Vein endothelial cell (primary cell): ENCODE data around the genes RAP2B and KCNAB1.

- CAGE, long polyA plus RNA, result start-site peak on the plus strand at chr3:153162224-153162245, 295 and 72 reads in 2 replicates
Measured at GRCh38 chr3:153162134-153163064, at the start of gene RAP2B. Gene RAP2B (plus strand): TSS chr3:153162226.

GRCh38 chr3:153621998-153622278, 459.9 kb downstream of the RAP2B start:
- CAGE, long polyA plus RNA, result no peak

DNA sequence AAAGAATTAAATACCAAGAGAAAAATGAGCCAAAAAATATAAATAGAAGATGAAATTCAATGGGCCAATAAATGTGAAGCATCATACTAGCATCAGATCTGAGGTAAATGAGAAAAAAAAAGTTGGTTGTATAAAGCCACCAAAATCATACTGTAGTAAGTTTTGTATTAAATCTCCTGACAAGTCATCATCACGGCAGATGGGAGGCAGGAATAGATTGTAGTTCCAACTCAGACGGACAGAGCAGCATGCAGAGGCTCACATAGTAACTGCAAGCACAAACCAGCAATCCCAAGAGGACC, 141.9 kb upstream of the ARHGEF26 start:
- CAGE, long polyA plus RNA, result no peak

DNA sequence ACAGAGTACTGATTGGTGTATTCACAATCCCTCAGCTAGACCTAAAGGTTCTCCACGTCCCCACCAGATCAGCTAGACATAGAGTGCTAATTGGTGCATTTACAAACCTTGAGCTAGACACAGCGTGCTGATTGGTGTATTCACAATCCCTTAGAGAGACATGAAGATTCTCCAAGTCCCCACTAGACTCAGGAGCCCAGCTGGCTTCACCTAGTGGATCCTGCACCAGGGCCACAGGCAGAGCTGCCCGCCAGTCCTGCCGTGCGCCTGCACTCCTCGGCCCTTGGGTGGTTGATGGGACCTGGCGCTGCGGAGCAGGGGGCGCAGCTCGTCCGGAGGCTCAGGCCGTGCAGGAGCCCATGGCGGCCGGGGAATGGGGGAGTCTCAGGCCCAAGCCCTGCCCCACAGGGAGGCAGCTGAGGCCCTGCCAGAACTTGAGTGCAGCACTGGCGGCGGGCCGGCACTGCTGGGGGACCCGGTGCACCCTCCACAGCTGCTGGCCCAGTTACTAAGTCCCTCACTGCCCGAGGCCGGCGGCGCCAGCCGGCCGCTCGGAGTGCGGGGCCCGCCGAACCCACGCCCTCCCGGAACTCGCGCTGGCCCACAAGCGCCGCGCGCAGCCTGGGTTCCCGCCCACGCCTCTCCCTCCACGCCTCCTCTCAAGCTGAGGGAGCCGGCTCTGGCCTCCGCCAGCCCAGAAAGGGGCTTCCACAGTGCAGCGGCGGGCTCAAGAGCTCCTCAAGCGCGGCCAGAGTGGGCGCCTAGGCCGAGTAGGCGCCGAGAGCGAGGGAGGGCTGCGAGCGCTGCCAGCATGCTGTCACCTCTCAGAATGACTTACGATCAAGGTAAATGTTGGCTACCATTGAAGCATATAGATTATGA, 190.9 kb upstream of the MME start:
- CAGE, long polyA plus RNA, result no peak

DNA sequence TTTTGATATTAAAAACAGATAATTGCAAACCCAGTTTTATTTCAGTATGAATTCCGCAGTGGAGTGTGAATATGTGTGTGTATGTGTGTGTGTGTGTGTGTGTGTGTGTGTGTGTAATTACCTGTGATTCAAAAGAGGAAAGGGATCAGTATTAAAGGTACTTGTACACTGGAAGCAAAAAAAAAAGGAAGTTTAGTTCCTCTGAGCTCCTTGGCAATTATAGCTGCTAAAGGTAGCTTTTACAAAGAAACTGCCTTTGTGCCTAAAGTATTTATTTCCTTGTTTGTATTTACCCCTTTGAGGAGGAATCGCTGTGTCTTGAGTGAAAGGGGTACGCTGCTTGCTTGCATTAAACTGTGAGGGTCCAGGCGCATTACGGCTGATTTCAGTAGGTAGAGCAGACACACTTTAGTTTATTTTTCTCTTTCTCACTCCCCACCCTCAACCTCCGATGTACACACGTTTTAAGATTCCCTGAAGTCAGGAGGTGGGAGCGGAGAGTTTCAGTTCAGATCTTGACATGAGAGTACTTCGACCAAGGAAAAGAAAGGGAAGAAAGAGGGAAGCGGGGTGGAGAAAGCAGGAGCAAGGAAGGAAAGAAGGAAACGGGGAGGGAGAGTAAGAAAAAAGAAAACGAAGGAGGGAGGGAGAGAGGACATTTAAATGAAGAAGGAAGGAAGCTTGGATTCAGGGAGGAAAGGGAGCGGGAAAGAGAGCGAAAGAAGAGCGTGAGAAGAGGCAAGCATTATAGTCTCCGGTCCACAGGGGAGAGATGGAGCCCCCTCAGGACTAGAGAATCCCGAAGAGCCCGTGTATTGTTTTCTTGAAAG, 1.3 kb upstream of the MME start:
- CAGE, long polyA plus RNA, result no peak

- CAGE, long polyA plus RNA, result no peak
Measured at GRCh38 chr3:155334687-155335192, 41.3 kb upstream of the STRIT1 start.

DNA sequence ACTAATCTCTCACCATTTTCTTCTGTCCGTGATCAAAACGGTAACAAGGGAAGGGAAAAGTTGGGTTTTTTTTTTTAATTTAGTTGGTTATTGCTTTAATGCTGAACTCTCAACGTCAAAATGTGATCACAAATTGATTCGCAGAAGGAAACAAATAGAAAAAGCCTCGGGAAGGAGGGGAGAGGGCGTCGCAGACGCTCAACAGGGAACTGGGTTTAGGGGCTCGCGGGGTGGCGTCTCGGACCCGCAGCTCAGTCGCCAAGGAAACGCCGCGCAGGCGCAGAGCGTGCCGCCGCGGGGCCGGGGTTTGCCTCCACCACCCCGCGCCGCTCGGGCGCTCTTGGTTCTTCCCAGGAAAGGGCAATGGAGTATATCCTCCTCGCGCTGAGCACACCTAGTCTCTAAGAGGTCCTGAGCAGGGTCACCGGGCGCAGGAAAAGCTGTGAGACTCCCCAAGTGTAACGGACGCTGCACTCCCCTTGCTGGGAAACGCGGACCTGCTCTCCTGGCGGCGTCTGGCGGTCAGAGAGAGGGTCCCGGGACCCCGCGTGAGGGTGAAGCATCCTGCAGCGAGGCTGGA, 838 bp downstream of the PLCH1 start:
- CAGE, long polyA plus RNA, result no peak

DNA sequence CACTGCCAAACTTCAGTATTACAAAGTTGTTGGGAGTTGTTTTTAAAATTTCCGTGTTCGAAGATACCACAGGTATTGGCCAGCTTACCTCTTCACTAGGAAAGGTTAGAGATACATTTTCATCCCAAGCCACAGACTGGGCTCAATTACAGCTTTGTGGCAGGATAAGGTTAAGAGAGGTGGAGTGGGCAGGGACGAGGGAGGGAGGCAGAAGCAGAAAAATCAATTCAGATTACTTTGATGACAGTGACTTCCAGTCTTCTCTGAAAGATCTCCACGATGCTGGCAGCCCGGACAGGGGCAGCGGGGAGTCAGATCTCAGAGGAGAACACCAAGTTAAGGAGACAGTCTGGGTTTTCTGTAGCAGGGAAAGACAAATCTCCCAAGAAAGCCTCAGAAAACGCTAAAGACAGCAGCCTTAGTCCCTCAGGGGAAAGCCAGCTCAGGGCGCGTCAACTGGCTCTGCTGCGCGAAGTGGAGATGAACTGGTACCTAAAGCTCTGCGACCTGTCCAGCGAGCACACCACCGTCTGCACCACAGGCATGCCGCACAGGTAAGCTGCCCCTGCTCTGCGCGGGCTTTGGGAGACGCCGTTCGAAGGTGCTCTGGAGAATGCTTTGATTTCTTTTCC, at the start of gene KCNAB1:
Gene KCNAB1 (plus strand): TSS at position 246 of the 632 bp plus-strand sequence.
- CAGE, long polyA plus RNA, result no peak

- CAGE, long polyA plus RNA, result no peak
Measured at GRCh38 chr3:156290726-156291588, 170.6 kb downstream of the KCNAB1 start.

- CAGE, long polyA plus RNA, result no peak
Measured at GRCh38 chr3:156532359-156533183, 22.3 kb downstream of the SSR3 start.

DNA sequence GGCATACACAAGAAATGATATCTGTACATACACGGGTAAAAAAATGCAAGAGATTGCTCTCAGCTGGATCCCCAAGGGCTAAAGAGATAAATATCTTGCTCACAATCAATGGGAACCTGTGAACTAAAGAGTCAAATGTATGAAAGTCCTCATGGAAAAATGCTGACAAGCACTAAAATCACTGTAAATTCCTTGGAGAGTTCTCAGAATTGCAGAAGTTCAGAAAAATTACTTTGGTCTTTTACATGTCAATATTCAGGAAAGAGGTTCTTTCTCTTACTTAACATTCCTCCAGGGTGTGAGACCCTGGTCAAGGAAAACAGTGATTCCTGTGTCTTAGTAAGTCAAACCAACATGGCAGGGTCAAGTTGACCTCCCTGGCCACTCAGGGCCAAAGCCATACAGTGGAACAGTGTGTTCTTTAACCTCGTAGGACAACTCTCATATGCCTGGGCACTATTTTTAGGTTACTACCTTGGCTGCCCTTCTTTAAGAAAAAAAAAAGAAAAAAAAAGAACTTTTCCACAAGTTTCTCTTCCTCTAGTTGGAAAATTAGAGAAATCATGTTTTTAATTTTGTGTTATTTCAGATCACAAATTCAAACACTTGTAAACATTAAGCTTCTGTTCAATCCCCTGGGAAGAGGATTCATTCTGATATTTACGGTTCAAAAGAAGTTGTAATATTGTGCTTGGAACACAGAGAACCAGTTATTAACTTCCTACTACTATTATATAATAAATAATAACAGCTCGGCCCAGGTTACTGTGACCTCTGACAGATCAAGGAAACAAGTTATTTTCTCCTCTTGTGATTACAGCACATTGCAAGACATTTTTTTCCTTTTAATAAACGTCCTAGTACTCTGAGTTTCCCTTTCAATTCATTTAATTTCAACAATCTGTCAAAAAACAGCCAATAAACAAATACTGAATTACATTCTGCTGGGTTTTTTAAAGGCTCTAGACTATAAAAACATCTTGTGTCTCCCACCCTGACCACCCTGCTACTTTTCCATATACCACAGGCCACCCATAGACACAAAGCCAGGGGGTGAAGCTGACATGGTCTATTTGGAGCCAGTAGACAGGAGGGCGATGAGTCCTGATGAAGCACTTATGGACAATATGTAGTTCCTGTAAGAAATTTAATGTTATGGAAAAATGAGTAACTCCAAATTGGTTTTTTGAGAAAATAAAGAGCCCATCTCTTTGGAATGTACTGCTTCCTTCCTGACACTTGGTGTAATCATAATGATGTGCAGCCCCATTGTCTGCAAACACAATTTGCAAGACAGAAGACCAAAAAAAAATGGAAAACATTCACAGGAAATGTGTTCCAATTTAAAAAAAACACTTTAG, 12.3 kb downstream of the SSR3 start:
- CAGE, long polyA plus RNA, result no peak

DNA sequence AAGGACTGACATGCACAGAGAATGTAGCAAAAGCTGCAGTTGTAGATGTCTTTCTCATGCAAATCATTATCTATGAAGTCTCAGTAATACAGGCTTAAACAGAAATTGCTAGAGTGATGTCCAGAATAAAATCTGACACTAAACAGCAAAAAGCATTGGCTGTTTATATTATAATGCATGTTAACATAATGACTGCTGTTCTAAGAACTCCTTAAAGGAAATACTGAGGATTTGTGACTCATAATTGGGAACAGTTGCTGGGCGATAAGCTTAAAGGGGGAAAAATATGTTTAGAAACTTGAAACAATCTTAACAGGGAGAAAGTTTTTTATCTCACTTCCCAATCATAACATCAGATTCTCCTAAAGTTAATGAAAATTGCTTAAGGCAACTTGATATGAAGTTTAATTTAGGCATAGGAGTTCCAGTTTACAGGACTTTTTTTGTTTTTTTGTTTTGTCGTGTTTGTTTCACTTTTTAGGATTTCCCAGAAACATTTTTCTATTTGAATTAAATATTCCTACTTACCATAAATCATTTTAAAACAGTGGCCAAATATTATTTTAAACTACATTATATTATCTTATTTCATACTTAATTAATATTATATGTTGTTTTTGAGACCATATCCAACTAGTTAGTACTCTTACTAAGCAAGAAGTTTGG, 17.6 kb downstream of the TIPARP start:
- CAGE, long polyA plus RNA, result no peak

DNA sequence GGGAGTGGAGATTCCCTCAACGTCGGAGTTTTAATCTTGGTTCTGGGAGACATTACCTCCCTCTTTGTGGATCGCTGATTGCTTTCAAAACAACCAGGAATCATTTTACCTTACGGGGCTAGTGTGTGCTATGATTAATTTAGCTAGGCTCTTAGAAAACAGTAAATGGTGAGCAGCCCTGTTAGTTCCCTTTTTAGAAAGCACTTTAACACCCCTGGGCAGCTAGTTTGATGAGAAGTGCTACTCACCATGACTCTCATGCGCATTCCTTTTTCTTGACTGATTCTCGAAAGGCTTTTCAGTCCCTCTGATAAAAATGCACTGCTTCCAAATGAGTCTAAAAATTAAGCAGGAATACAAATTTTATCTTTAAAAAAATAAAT, 75.3 kb upstream of the LEKR1 start:
- CAGE, long polyA plus RNA, result no peak

GRCh38 chr3:156781485-156782160, 44.5 kb upstream of the LEKR1 start:
- CAGE, long polyA plus RNA, result no peak

GRCh38 chr3:156788262-156788541, 38.0 kb upstream of the LEKR1 start:
- CAGE, long polyA plus RNA, result no peak

GRCh38 chr3:156816631-156817536, 9.3 kb upstream of the LEKR1 start:
- CAGE, long polyA plus RNA, result no peak

GRCh38 chr3:156825275-156825854, 788 bp upstream of the LEKR1 start:
- CAGE, long polyA plus RNA, result no peak

GRCh38 chr3:157125695-157126211, 34.2 kb downstream of the CCNL1 start:
- CAGE, long polyA plus RNA, result no peak

GRCh38 chr3:157133540-157133992, 26.4 kb downstream of the CCNL1 start:
- CAGE, long polyA plus RNA, result no peak

DNA sequence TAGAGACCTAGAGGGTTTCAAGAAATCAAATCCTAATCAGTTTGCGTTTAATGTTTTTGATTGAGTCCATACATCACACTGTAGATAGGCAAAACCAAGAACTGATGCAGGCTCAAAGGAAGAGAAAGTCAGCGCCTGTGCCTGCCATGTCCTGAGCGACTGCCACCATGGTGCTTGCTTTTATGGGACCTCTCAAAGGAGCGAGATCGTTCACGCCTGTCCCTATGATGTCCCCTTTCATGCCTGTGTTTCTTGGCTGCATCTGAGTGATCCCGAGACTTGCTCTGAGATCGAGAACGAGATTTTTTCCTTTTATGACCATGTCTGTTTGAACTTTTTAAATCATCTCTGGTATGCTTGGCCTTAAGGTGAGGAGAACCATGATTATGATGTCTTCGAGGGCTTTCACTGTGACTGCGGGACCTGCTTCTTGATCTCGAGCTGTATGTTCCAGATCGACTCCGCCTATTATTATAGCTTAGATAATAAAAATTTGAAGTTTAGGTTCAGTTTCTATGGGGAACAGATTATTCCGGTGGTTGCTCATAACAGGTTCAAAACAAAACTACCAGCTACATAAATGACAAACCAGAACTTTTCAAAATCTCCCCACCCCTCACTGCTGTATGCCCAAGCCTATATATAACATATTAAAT, 11.7 kb downstream of the CCNL1 start:
- CAGE, long polyA plus RNA, result no peak